Metanephros (tissue), 2 donors: Measurements from ENCODE around the gene SPDYE11.

GRCh38 chr7:70571254-70571933, 560.5 kb upstream of the GALNT17 start:
- RAMPAGE, long total RNA, result no peak

DNA sequence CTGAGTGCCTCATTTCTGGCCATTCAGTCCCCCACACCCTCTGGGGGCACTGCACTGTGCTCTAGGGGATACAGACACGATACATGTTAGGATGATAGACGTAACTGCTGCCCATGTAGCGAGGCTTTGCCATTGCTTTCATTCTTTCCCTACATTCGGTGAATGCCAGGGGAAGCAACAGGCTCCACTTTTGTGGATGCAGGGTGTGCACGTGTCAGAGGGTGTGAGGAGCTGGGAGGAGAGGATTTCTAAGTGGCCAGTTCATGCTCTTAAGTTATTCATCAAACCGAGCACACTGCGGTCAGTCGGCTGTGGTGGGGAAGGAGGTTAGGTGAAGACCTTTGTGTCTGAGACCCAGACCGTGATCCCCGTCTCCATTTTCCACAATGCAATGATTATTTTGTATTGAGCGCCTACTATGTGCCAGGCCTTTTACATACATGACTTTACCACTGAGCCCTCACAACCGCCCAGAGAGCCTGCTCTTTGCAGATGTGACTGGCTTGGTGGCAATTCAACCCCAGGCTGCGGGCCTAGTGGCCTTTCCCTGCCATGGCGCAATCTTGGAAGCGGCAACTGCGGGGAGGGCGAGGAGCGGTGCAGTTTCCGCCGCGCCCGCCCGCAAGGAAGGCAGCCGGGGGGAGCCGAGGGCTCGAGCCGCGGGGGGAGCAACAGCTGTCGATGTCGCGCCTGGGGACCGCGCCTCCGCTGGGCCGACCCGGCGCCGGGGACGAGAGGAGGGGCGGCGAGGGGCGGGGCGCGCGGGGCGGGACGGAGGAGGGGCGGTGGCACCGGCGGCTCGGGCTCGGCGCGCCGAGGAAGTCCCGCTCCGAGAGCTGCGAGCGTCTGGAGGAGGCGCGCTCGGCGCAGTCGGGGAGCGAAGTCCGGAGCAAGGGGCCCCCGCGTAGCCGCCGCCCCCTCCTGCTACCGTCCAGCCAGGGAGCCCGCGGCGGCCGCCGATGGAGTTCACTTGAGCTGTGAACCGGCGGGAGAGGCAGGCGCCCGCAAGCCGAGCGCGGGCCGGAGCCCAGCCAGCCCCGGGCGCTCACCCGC, 438.4 kb upstream of the GALNT17 start:
- RAMPAGE, long total RNA, result no peak

DNA sequence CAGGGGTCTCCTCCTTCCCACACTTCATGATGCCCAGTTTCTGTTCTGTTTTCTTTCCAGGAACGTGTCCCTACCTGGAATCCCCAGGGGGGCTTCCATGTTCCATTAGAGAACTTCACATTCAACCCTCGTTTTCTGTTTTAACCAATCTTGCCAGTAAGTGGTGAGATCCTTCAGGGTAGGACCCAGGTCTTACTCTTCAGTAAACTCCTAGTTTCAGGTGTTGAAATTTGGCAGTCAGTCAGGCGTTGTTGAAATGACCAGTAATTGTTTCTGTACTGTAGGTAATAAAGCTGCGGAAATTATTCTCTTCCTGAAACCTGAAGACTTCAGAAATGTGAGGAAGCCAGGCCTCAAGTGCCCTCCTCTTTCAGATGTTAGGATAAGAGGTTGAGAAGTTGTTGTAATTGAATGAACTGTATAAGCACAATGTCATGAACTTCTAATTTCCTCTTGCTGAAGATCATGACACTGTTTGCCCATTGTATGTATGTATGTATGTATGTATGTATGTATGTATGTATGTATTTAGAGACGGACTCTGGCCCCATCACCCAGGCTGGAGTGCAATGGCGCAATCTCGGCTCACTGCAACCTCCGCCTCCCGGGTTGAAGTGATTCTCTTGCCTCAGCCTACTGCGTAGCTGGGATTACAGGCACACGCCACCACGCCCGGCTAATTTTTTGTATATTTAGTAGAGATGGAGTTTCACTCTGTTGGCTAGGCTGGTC, 402.4 kb upstream of the GALNT17 start:
- RAMPAGE, long total RNA, result no peak

DNA sequence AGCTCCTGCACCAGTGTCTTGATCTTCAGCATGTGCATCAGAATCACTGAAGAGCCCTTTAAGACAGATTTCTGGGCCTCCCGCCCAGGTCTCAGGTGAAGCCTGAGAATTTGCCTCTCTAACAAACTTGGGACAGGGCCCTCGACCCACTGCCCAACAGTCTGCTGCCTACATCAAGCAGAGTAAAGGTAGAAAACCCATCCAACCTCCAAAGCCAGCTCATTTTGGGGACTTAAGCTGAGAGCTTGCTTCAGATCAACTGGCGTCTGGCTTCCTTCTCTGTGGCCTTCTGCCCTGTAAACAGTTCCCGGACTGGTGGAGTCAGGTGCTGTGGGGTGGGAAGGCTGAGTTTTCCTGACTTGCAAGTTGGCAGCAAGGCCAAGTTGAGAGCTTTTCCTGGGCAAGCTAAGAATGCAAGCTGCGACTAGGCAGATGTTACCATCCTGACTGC, 3.6 kb downstream of the GALNT17 start:
- RAMPAGE, long total RNA, result no peak

DNA sequence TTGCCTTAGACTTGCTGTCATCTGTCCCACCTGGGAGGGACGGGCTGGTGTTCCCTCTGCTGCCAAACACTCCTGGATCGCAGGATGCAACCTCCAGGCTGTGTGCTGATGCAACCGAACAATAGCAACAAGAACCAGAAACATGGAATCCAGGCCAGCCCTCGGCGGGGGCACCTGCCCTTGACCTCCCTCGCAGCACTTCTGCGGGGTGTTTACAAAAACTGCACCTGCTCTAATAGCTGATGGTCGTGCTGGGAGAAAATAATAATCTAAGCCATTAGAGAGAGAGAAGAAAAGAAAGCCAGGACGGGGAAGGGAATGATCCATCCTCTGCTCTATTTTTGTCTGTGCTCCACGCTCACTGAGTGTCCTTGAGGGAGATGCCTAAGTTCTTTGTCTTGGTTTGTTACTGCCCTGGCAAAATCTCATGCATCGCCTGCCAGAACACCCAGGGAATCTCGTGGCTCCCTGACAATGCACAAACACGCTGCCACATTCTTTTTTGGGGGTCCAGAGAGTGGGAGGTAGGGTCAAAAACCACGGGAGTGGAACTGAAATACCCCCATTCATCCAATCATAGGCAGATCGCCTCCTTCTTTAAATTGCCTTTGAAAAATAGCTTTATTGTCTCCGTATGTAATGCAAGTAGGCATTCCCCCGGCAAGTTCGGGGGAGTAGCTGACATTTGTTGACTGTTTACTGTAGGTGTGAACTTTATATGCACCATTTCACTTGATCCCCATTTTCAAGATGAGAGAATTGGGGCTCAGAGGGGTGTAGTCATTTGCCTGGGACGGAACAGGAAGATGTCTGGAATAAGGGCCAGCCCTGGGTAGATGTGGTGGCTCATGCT, 104.8 kb downstream of the GALNT17 start:
- RAMPAGE, long total RNA, result no peak

- RAMPAGE, long total RNA, result no peak
These were observed 146.3 kb downstream of the GALNT17 start for GRCh38 chr7:71278167-71278731.

DNA sequence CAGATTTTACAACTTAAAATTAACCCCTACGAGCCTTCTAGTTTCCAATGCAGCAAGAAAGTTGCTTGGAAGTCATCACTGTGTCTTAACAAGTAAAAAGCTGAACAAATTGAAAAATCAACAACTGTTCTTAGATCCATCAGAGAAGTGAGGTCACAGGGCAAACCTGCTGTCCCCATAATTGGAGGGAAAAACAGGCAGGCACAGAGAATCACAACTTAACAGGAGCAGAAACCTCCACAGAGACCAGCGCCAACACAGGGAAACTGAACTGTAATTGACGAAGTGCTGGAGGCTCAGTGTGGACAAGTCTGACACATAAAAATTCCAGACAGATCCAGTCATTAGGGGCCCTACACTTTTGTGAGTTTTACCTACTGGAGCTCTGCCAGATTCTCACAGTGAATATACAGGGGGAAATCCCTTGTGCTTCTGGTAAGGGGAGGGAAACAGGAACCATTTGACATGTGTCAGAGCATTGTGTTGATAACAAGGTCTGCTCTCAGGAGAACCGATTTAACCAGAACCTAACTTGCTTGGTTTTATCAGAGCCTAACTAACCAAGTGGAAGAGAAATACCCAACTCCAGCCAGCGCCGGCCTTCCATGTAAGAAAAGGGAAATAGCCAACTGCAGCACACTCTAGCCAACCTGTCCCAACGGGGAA, 145.3 kb downstream of the TYW1B start:
- RAMPAGE, long total RNA, result no peak

DNA sequence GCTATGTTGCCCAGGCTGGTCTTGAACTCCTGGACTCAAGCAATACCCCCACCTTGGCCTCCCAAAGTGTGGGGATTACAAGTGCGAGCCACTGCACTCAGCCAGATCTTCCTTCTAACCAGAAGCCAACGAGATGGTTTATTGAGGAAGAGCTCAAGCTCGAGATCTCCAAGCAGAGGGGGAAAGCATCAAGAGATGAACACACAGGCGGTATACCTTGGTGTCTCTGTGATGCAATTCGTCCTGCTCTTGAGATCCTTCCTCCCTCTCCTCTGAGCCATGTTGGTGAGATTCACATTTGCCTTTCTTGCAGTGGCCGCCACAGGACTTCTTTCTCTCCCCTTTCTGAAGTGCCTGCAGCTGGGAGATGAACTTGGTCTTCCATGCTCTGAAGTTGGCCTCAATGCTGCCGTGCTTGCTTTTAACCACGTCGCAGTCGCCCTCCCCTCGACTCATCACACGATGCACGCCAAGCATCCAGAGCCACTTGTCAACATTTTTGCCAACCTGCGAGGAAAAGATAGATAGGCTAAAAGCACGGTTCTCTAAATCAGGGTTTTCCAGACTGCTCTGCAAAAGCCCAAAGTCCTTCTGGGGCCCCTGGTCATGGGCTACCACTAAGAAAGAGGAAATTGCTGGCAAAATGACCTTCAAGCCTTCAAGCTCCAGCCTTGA, 21.0 kb downstream of the TYW1B start:
- RAMPAGE, long total RNA, result no peak

GRCh38 chr7:72840344-72840658, 12.3 kb upstream of the TYW1B start:
- RAMPAGE, long total RNA, result no peak

- RAMPAGE, long total RNA, result no peak
These were observed at the start of gene SPDYE11 for GRCh38 chr7:73057826-73058188. Gene SPDYE11, minus strand, starts transcription at chr7:73057911.

DNA sequence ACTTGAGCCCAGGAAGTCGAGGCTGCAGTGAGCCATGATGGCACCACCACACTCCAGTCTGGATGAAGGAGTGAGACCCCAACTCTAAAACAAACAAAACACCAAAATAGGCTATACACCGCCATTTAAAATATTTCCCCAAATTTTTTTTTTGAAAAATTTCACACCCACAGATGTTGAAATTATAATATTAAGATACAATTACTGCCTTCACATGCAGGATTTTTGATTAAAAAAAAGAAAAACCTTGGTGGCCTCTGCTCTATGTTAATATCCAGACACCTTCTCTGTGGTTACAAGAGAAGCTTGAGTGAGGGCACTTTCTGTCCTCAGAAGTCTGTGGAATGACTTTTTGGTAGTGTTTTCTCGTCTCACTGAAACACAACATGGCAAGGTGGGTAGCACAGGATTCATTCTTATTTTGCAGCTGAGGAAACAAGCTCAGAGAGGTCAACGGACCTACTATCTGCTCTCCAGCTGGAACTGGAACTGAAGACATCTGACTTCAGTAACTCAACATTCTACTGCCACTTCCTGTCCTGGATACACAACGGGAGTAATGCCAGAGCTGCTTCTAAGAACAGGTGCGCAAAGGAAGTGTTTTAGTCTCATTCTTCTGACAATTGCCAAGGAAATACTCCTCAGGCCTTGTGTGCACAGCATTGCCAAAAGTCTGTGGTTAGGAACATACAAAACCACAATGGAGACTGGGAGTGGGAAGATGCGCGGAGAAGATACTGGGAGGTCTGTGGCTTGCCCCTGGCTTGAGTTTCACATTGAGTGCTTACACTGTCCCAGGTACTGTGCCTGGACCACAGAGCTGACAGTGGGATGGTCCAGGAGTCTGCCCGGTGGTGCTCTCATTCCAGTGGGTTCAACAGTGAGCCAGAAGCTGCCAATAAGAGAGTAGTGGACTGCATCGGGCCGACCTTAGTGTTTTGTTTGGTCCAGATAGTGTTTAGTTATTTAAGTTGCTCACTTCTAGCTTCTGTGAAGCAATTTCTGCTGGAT, 10.2 kb upstream of the BCL7B start:
- RAMPAGE, long total RNA, result no peak

DNA sequence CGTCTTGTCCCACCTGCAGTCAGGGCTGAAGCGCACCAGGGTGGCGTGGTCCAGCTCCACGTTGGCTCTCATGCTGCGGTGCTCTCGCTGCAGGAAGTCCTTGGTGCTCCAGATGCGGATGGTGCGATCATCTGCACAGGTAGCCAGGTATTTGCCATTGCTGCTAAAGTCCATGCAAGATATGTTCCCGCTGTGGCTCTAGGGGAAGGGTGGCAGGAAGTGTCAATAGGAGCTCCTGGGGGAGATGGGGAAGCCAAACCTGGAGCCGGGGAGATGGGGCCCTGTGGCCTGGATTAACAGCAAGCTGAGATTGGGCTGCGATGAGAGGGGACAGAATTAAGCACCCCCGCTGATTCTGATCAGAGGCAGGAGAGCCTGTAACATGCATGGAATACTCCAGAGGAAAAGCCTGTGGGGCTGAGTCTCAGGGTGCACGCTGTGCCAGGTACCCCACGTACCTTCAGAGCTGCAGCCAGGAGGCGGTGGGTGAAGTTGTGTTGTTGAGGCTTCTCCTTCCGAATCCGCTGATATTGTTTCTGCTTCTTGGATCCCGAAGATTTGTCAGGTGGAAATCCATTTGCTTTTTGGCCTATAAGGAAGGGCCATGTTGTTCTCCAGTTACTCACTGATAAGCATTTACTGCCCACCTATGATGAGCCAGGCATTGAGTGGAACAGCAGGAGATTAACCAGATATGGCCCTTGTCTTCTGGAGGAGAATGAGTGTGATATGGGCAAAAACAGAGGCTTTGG, 4.3 kb downstream of the TBL2 start:
- RAMPAGE, long total RNA, result no peak

DNA sequence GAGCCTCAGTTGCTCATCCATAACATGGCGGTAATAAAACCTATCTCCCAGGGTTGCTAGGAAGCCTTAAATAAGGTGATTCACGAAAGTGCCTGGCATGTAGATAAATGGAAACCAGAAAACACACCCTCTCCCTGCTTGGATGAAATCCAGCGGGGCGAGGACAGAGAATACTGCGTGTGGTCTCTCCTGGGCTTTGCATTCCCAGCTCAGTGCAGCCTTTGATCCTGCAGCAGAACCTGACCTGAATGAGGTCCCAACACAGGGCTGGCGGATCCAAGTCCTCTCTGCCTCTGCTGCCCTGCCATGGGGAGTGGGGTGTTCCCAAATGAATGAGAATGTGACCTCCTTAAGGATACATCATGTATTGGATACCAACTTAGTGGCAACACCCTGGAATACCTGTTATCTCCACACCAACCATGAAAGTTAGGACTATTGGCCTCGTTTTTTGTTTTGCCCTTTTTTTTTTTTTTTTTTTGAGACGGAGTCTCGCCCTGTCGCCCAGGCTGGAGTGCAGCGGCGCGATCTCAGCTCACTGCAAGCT, 9.9 kb downstream of the MLXIPL start:
- RAMPAGE, long total RNA, result no peak

GRCh38 chr7:73647530-73648488, 19.8 kb upstream of the VPS37D start:
- RAMPAGE, long total RNA, result no peak

GRCh38 chr7:73707106-73707683, 12.3 kb downstream of the STX1A start:
- RAMPAGE, long total RNA, result no peak

GRCh38 chr7:73793413-73794060, 23.5 kb upstream of the CLDN3 start:
- RAMPAGE, long total RNA, result no peak

GRCh38 chr7:73880281-73881060, 19.5 kb downstream of the TMEM270 start:
- RAMPAGE, long total RNA, result no peak

DNA sequence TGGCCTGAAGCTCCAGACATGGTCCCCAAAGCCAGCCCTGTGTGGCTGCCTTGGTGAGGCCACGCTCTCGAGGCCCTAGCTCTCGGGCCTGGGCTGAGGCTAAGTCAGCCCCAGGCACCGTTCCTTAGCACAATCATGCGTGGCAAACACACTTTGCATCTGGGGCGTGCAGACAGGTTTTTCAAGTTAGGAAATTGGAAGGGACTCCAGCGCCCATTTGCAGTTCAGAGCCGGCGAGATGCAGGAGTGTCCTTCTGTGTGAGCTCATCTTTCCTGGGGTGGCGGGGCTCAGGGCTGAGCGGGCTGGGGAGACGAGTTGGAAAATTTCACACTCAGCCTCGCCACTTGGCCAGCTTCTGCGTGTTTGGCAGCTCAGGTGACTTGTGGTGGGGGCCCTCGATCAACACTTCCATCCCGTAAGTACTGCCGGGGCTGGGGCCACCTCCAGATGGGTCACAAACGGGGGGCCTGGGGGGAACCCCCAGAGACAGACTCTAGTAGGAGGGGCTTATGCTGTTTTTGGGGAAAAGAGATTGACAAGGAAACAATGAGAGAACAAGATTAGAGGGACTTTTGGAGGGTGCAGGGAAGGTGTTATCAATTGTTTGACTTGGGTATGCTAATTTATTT, 55.7 kb downstream of the TMEM270 start:
- RAMPAGE, long total RNA, result no peak

GRCh38 chr7:73985607-73985999, 42.4 kb upstream of the ELN start:
- RAMPAGE, long total RNA, result no peak

GRCh38 chr7:74002466-74003143, 25.4 kb upstream of the ELN start:
- RAMPAGE, long total RNA, result no peak